Measurements from ENCODE around the genes GRAP, CDRT15L2 and USP22.

GRCh38 chr17:18981259-18982587, 22.8 kb downstream of the FAM83G start:
- PRO-cap = no peak

DNA sequence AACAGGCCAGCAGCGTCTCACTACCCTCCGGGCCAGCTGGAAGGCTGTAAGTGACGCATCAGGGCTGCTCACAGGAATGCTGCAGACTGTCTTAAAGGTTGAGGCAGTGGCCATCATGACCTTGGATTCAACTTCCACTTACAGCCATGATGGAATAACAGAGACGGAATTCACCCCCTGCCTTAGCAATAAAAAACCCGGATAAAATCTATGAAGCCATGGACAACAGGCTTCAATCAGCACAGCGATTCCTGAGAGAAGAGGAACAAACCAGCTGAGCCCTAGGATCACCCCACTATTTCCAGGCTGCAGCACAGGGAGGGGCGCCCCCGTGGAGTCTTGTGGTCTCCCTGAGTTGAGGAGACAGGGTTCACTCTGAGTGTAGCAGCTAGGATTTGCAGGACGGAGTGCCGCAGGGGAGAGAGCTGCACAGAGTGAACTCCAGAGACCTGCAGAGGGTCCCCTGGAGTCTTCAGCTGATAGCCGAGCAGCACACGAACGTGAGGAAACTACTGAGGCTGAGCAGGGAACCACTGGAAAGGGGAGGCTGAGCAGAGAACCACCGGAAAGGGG, 10.5 kb downstream of the FAM83G start:
- PRO-cap = no peak

GRCh38 chr17:19046777-19047237, at the start of gene GRAP:
TSS of gene GRAP (minus strand) at chr17:19046957.
- PRO-cap = no peak

- PRO-cap = bidirectional peak, plus-strand start at chr17:19112062, minus-strand start at chr17:19112075; unidirectional peak, minus-strand start at chr17:19112369
Measured at GRCh38 chr17:19111614-19112949, 15.3 kb upstream of the GRAPL start.

GRCh38 chr17:19271602-19271942, 34.4 kb downstream of the EPN2 start:
- PRO-cap = no peak

GRCh38 chr17:19386128-19387058, 597 bp downstream of the MFAP4 start:
- PRO-cap = no peak

- PRO-cap = no peak
Measured at GRCh38 chr17:19457665-19458353, 46.8 kb downstream of the RNF112 start.

DNA sequence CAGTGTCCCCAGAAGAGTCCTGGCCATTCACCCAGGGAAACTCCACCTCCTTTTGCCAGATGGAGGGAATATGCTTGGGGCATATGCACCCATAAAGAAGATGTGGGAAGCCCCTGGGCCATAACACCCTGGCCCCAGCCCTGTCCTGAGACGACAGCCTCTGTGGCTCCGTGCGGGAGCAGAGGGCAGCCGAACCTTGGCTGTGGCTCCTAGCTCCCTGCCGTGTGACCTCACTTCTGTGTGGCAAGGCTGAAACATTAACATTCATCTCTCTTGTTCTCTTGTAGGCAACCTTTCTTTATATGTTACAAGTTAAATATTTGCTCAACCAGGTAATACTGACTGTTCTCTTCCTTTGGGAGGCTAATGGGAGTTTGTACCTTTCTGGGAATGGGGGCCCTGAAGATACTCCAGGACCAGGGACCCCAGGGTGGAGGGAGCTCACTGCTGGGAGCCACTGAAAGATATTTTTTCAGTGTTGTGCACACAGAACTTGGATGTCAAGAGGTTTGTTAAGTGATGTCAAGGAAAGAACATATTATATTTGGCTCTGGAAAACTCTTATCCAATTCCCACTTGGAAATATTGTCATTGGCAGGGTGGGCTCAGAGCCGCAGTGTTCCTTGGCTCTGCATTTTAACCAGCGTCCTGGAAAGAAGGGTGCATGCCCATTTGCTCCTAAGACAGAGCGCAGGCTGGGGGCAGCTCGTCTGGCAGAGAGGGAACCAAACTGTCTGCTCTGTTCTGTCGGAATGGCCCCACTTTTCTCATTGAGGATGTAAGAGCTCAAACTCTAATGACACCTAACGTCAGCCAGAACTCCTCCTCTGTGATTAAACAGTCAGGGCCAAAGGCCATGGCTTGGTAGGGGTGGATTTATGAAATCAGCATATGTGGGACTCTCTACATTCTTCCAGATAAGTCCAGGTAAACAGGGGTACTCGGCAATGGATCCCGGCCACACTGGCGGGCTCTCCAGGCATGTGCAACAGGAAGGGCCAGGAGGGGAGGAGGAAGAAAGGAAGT, 17.8 kb downstream of the SLC47A1 start:
- PRO-cap = no peak

DNA sequence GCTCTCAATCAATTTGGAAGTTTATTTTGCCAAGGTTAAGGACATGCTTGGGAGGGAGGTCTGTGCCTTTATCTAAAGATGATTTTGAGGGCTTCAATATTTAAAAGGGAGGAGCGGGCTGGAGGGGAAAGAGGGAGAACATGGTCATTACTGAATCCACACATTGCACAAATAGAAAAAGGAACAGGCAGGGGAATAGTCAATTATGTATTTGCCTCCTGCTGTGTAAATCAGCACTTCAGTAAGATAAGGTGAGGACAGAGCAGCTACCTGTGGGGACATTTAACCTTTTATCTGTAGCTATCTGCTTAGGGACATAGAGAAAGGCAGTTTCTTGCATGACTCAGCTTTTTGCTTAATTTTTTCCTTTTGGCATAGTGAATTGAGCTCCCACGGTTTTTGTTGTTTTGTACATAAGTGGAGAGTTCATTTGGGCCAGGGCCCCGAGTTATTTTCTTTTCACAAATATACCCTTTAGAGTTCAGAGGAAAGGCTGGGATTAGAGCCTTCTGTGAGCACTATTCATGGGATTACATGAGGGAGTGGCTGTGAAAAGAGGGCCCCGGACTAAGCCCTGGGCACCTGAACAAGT, 1.2 kb upstream of the ALDH3A2 start:
- PRO-cap = unidirectional peak, plus-strand start at position 518 of the sequence

DNA sequence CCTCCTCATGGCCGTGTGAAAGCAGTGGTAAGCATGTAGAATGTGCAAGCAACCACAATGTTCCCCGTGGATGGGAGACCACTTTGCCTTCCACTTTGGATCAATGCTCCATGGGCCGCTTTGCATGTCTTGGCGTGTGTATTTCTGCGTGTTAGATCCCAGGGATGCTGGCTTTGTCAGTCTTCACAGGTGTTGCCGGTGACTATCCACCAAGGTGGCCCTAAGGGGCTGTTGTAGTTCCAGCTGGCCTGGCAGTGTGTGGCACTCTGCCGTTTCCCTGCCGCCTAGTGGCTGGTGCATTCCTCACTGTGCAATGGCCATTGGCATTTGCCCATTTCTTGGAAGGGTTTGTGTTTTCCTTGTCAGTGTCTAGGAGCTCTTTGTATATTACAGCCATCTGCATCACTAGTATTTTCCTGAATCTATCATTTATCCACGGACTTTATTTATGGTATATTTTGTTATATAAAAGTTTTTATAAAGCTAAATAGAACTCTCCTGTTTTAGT, 5.7 kb upstream of the ALDH3A1 start:
- PRO-cap = no peak

DNA sequence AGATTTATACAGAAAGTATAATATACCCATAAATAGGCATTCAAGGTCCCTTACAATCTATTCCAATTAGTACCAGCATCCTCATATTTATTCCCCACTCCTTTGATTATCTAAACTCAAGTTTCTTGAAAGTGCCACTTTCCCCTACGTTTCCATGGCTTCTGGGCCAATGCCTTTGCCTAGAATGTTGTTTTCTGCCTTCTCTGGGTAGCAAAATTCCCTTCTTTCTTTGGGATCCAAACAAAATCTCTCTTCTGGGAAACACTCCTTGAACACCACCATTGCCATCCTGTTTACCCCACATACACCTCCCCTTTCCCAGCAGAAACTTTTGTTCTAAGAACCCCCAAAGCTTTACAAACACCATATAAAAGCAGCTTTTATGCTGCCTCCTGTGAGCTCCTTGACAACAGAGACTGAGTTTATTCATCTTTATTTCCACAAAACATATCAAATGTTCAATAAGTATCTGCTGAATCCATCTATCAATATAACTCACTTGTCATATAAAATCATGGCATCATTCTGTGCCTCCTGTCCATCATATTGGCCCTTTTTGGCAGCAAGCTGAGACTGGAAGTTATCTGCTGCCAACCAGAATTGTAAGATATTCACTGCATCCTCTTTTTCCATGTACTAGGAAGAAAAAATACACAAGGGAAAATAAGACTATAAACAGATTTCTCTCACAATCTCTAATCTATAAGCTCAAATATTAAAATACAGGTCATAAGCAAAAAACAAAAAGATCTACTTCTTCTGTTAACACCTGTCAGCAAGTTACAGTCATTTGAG, 38.2 kb downstream of the AKAP10 start:
- PRO-cap = no peak

- PRO-cap = no peak
Measured at GRCh38 chr17:19969822-19970737, 7.5 kb downstream of the AKAP10 start.

GRCh38 chr17:20532521-20533210, 46.9 kb upstream of the CDRT15L2 start:
- PRO-cap = no peak

- PRO-cap = no peak
Measured at GRCh38 chr17:20579347-20579856, at the start of gene CDRT15L2. TSS of gene CDRT15L2 (plus strand) at chr17:20579724.

GRCh38 chr17:20784075-20784609, 204.6 kb downstream of the CDRT15L2 start:
- PRO-cap = no peak

DNA sequence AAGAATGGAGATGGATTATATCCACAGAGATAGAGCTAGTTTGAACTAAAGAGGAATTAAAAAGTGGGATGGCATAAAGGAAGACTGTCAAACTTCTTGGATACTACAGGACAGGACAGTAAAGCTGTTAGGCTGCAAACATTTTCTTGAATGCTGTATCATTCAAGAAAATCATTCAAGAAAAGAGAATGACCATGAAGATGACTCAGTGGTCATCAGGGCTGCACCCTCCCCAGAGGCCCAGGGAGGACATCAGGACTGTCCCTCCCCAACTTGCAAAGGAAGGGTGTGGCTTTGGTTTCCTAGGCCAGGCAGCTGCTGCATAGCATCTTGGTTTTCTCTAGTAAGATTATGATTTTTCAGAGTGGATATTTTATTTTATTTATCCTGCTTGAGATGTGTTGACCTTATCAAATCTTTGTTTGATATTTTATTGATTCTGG, 120.4 kb downstream of the USP22 start:
- PRO-cap = no peak

GRCh38 chr17:21001315-21002493, 41.1 kb downstream of the USP22 start:
- PRO-cap = unidirectional peak, plus-strand start at chr17:21001671; unidirectional peak, plus-strand start at chr17:21001942

DNA sequence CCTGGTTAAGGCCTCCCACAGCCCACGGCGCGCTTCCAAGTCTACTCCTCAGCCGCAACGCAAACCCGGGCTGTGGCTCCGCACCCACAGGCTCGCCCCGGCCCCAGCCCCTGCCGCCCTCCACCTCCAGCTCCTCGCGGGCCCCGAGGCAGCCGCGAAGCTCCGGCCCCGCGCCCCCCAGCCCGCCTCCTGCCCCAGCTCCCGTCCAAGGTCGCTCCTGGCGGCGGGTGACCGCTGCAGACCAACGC, 1.0 kb downstream of the USP22 start:
- PRO-cap = no peak

DNA sequence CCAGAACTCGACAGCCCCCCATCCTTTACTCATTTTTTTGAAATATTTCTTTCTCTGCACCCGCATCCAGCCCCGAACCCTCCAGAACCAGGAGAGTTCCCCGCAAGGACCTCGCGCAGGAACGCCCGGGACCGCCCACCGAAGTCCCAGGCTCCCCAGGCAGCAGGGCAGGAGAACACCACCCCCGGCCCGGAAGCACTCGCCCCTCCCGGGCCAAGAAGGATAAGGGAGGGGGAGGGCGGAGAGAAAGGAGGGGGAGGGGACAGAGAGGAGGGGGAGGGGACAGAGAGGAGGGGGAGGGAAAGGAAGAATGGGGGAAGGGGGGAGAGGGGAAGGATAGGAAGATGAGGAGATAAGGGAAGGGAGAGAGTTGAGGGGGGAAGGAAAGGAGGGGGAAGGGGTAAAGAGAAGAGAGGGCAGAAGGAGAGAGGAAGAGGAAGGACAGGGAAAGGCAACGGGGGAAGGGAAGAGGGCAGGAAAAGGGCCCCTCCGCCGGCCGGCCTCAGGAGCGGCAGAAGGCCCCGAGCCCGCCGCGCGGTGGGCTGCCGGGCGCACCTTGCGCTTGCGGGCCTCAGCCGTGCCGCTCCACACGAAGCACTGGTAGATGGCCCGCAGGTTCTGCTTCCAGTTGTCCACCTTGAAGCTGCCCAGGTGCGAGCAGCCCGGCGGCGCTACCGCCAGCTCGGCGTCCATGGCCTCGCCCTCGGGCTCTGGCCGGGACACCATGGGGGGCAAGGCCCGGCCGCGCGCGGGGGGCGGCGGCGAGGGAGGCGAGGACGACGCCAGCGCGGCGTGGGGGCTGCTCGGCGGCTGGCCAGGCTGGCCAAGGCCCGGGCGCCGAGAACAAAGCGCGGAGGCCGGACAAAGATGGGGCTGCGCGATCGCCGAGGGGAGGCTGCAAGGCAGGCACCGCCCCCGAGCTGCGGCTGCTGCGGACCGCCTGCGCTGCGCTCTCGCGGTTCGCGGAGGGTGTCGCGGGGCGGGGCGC, at the start of gene USP22:
Gene USP22 (minus strand): TSS at position 902 of the 988 bp plus-strand sequence.
- PRO-cap = bidirectional peak, plus-strand start at position 514 of the sequence, minus-strand start at position 218 of the sequence; bidirectional peak, plus-strand start outside the sequence, minus-strand start at position 899 of the sequence

GRCh38 chr17:21125849-21126290, 894 bp upstream of the DHRS7B start:
- PRO-cap = no peak

Measured in neuron (in vitro differentiated cells).